Skeletal muscle tissue (tissue), 7 donors: ENCODE data around the gene LHX5.

DNA sequence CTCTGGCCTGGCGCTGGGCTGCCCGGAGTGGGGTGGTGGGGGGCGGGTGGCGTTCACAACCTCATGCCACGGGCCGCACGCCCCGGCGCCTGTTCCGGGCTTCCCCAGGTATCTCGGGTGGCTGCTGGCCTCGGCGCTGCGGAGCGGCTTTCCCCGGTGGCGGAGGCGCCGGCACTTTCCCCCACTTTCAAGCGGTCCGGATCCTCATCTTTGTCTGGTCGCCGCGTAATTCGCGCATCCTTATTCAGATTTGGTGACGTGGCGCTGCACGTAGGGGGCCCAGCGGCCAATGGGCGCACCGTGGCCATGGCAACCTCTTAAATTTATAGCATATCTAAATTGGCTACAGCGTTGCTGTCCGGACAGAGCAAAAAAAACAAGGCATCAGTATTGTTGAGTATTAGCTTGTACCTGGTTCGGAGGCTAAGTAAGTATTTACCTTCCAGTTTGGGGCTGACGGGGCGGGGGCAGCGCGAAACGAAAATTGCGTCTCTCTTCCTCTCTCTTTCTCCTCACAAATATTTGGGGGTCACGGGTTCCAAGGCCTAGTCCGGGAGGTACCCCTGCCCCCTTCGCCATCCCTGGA lies at the start of gene LHX5:
Gene LHX5, minus strand, starts transcription at position 216 of the 586 bp plus-strand sequence.
- PRO-cap, 3 experiments, result no peak in any of the 3 experiments
- RAMPAGE, long total RNA, result no peak
- RRBS, 2 experiments, result 3% methylated on average over 15 of the region's 44 CpGs

- PRO-cap, 3 experiments, result no peak in any of the 3 experiments
- RAMPAGE, long total RNA, result no peak
- RRBS, 2 experiments, result 33 to 39% methylated on average over 16 of the region's 33 CpGs
Measured at GRCh38 chr12:113765932-113766565, 200.1 kb downstream of the RBM19 start.

GRCh38 chr12:114041258-114041466 lies 75.0 kb upstream of the RBM19 start:
- PRO-cap, 3 experiments, result no peak in any of the 3 experiments
- RAMPAGE, long total RNA, result no peak
- RRBS, 2 experiments, result no CpG with 5 or more reads among the region's 2 CpGs

- PRO-cap, 3 experiments, result no peak in any of the 3 experiments
- RAMPAGE, long total RNA, result no peak
- RRBS, 2 experiments, result no CpG with 5 or more reads among the region's 38 CpGs
Measured at GRCh38 chr12:114399279-114400161, 6.4 kb downstream of the TBX5 start.

GRCh38 chr12:114587975-114588902 lies 95.7 kb downstream of the TBX3 start:
- PRO-cap, 3 experiments, result no peak in any of the 3 experiments
- RAMPAGE, long total RNA, result no peak
- RRBS, 2 experiments, result no CpG with 5 or more reads among the region's 12 CpGs

- PRO-cap, 3 experiments, result no peak in any of the 3 experiments
- RAMPAGE, long total RNA, result no peak
- RRBS, 2 experiments, result no CpG with 5 or more reads among the region's 14 CpGs
Measured at GRCh38 chr12:114672829-114673850, 10.8 kb downstream of the TBX3 start.

GRCh38 chr12:114683649-114683800 lies 450 bp downstream of the TBX3 start:
- PRO-cap, 3 experiments, result no peak in any of the 3 experiments
- RAMPAGE, long total RNA, result no peak
- RRBS, 2 experiments, result no CpG with 5 or more reads among the region's 6 CpGs

GRCh38 chr12:114738826-114739336 lies 54.9 kb upstream of the TBX3 start:
- PRO-cap, 3 experiments, result no peak in any of the 3 experiments
- RAMPAGE, long total RNA, result no peak
- RRBS, 2 experiments, result 33% methylated on average over 1 of the region's 9 CpGs; no CpG with 5 or more reads in 1 of the 2 experiments

GRCh38 chr12:114903498-114903866 lies 219.5 kb upstream of the TBX3 start:
- PRO-cap, 3 experiments, result no peak in any of the 3 experiments
- RAMPAGE, long total RNA, result no peak
- RRBS, 2 experiments, result no CpG with 5 or more reads among the region's 4 CpGs

GRCh38 chr12:115088454-115089065 lies 404.6 kb upstream of the TBX3 start:
- PRO-cap, 3 experiments, result no peak in any of the 3 experiments
- RAMPAGE, long total RNA, result no peak
- RRBS, 2 experiments, result no CpG with 5 or more reads among the region's 3 CpGs

DNA sequence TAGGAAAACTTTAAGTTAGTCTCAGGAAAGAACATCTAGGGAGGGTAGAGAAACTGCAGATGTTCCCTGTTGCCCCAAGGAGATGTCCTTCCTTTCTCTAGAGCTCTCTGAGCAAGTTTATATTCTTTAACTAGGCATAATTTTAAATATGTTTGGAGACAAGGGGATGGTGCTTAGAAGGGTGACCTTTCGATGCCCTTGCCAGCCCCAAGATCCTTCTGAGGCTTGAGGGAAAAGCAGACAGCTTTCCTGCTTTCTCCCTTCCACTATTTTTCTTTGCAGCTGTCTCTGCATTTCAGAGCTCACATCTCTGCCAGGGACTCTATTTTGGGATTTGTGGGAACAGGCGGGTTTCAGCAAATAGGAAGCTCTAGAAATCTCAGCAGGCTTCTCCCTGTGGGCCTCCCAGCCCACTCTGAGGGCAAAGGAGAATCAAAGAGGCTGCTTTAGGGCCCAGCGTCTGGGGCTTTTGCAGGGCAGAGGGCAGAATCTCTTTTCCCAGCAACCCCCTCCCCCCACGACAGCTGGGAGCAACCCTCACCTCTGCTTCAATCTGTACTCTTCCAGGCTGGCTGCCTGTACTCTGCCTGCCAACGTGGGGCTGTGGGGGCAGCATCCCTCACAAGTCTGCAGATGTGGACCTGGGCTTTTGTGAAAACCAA lies 529.4 kb upstream of the TBX3 start:
- PRO-cap, 3 experiments, result no peak in any of the 3 experiments
- RAMPAGE, long total RNA, result no peak
- RRBS, 2 experiments, result no CpG with 5 or more reads among the region's 5 CpGs

DNA sequence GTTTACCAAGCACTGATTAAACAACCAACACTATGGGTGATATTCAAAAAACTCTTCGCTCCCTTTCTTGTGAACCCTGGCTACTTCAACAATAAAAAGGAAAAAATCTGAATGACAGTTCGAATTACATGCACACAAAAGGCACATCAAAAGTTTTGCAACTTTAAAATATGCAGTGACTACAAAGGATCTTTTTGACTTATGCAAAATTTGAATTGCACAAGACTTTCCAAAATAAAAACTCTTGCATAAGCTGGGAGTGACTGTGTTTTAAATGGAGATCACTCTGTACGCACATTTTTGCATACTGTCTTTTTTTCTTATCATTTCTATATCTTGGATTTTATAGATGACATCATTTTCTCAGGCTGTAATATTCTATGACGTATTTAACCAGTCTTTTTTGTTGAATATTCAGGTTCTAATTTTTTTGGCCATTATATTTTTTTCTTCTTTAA lies 667.6 kb upstream of the TBX3 start:
- PRO-cap, 3 experiments, result no peak in any of the 3 experiments
- RAMPAGE, long total RNA, result no peak
- RRBS, 2 experiments, result no CpG with 5 or more reads among the region's 4 CpGs

DNA sequence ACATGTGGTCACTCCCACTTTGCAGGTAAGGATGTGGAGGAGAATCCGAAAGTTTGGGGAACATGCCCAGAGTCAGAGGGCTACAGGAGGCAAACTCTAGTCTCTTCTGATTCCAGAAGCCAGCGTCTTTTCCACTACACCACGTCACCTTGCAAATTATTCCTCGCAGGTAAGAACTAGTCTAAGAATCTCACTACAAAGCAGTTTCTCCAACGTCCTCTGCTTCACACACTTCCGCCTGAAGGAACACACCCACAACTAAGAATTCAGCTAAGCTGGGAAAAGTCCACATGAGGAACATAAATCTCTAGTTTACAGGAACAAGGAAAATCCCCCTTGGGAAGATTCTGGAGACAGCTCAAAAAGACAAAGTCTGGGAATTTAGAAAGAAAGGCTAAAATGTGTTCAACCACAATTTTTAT lies 780.1 kb upstream of the TBX3 start:
- PRO-cap, 3 experiments, result no peak in any of the 3 experiments
- RAMPAGE, long total RNA, result no peak
- RRBS, 2 experiments, result no CpG with 5 or more reads among the region's 6 CpGs

DNA sequence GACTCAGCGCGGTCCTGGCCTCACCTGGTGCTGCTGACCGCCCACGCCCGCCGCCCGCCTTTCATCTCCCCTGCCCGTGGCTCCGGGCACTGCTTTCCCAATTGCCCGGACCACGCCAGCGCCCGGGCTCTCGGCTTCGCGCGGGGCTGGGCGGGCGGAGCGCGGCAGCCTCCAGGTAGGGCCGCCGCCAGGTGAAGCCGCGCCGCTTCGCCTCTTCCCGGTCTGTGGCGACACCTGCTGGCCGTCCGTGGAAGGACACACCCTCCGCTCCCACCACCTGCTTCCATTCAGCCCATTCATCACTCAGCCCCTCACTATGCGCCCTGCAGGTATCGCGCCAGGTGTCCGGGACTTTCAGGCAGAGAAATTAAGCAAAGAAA lies 360.4 kb downstream of the MED13L start:
- PRO-cap, 3 experiments, result no peak in any of the 3 experiments
- RAMPAGE, long total RNA, result no peak
- RRBS, 2 experiments, result 2 to 3% methylated on average over 26 of the region's 36 CpGs

- PRO-cap, 3 experiments, result no peak in any of the 3 experiments
- RAMPAGE, long total RNA, result no peak
- RRBS, 2 experiments, result no CpG with 5 or more reads among the region's 5 CpGs
Measured at GRCh38 chr12:115996356-115996730, 281.1 kb downstream of the MED13L start.

DNA sequence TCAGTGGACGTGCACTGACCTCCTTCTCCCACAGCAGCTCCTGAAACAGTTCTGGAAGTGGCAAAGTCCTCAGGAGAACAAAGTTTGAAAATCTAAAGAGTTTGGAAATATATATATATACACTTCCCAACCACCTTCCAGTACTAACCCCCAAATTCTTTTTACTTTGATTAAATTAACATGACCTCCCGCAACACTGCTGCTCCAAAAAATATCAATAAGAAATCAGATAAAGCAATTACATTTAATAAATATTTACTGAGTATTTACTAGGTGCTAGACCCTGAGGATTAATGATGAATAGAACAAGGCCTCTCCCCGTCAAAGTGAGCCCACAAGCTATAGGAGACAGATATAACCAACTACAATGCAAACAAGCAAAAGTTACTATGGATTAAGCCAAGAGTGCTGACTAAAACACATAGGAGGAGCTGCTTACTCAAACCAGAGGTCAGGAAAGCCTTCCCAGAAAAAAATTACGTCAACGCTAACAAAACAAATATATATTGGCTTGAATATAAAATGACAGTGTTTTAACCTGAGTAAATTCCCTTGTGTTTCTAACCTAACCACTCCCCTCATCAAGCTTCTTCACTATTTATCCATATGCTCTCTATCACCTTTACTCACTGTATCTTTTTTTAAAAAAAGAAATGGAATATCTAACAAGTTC lies 116.1 kb downstream of the MED13L start:
- PRO-cap, 3 experiments, result no peak in any of the 3 experiments
- RAMPAGE, long total RNA, result no peak
- RRBS, 2 experiments, result no CpG with 5 or more reads among the region's 5 CpGs

DNA sequence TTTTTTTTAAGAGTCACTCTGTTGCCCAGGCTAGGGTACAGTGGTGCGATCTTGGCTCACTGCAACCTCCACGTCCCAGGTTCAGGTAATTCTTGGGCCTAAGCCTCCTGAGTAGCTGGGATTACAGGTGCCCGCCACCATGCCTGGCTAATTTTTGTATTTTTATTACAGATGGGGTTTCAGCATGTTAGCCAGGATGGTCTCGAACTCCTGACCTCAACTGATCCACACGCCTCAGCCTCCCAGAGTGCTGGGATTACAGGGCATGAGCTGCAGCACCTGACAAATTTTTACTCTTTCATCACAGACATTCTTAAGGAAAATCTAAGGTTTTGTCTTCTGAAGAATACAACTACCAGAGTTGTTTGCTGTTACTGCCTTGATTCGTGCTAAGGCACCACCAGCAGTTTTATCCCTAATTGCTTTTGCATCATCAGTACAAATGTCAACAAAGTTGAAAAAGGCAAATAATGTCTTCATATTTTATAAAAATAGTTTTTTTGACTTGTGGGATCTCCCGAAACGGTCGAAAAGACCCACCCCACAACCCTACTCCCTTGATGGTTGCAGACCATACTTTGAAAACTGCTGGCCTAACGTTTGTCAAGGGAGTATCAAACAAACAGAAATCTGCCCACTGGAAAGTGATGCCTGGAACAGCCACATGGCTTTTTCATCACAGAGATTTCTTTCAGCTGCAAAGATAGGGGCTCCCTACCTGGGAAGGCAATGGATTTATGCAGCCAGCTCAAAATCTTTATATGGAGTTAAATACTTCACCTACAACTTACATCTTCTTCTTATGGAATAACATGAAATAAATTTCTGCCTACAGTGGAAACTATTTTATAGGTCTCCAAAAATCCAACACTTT lies 106.6 kb downstream of the MED13L start:
- PRO-cap, 3 experiments, result no peak in any of the 3 experiments
- RAMPAGE, long total RNA, result no peak
- RRBS, 2 experiments, result no CpG with 5 or more reads among the region's 10 CpGs

DNA sequence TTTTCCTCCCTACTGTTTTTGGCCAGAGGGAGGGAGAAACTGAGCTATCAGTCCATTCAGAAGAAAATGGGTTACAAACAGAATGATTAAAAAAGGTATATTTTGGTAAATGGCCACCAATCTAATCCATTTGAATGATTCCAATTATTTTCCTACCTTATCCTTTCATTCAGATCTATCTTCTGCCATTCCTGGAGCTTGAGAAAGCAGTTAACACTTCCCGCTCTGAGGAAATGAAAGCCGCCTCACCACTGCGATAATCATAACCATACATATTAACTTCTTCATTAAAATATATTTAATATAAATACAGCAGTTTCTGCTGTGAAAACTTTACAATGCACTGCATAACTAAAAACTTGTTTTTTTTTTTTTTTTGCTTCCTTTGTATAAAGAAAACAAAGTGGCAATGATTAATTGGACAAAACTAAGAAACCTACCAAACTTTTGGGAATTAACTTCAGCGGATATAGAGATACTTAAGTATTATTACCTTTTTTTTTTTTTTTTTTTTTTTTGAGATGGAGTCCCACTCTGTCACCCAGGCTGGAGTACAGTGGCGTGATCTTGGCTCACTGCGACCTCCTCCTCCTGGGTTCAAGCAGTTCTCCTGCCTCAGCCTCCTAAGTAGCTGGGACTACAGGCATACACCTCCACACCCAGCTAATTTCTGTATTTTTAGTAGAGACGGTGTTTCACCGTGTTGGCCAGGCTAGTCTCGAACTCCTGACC lies 71.7 kb downstream of the MED13L start:
- PRO-cap, 3 experiments, result no peak in any of the 3 experiments
- RAMPAGE, long total RNA, result no peak
- RRBS, 2 experiments, result no CpG with 5 or more reads among the region's 9 CpGs

DNA sequence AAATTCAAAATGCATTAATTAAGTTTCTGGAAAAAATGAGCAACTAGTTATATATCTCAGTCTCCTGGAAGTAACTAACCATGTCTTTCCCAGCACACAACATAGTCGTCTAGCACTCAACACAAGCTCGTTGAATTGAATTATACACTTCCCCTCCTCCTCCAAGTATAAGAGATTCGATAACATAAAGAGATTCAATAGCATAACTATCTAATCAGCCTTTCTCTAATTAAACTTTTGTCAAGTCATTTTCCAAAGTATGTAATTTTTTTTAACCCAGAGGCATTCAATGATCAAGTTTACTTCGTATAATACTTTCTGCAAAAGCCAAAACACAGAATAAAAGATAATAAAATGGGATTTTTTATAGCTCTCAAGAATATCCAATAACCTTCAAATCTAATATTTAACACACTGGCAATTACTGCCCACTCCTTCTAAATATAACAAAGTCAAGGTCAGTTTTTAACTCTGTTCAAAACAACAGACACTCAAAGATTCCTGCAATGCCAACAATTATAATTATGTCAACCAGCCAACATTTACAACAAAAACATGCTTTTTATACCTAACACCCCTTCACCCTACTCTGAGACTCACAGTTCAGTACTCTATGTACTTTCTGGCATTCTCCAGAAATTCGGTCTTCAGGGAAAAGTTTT lies 59.5 kb downstream of the MED13L start:
- PRO-cap, 3 experiments, result no peak in any of the 3 experiments
- RAMPAGE, long total RNA, result no peak
- RRBS, 2 experiments, result no CpG with 5 or more reads among the region's 5 CpGs

- PRO-cap, 3 experiments, result no peak in any of the 3 experiments
- RAMPAGE, long total RNA, result no peak
- RRBS, 2 experiments, result no CpG with 5 or more reads among the region's 5 CpGs
Measured at GRCh38 chr12:116223868-116224643, 53.4 kb downstream of the MED13L start.